ENCODE measurements around the gene SLC23A3.

GRCh38 chr2:218270628-218271038 lies 314 bp downstream of the PNKD start:
- RRBS = 0% methylated on average over 1 of the region's 13 CpGs

GRCh38 chr2:218317809-218318300 lies 25.6 kb upstream of the TMBIM1 start:
- RRBS = no CpG with 5 or more reads among the region's 7 CpGs

GRCh38 chr2:218383852-218384584 lies 1.9 kb downstream of the SLC11A1 start:
- RRBS = no CpG with 5 or more reads among the region's 12 CpGs

- RRBS = 14% methylated on average over 2 of the region's 23 CpGs
These were observed 1.4 kb downstream of the CTDSP1 start for GRCh38 chr2:218400828-218401661.

- RRBS = 72% methylated on average over 3 of the region's 26 CpGs
These were observed 2.6 kb downstream of the CTDSP1 start for GRCh38 chr2:218401897-218403005.

GRCh38 chr2:218438331-218439053 lies 19.6 kb downstream of the VIL1 start:
- RRBS = no CpG with 5 or more reads among the region's 5 CpGs

- RRBS = 5% methylated on average over 3 of the region's 25 CpGs
These were observed 872 bp downstream of the ZNF142 start for GRCh38 chr2:218658426-218659075.

DNA sequence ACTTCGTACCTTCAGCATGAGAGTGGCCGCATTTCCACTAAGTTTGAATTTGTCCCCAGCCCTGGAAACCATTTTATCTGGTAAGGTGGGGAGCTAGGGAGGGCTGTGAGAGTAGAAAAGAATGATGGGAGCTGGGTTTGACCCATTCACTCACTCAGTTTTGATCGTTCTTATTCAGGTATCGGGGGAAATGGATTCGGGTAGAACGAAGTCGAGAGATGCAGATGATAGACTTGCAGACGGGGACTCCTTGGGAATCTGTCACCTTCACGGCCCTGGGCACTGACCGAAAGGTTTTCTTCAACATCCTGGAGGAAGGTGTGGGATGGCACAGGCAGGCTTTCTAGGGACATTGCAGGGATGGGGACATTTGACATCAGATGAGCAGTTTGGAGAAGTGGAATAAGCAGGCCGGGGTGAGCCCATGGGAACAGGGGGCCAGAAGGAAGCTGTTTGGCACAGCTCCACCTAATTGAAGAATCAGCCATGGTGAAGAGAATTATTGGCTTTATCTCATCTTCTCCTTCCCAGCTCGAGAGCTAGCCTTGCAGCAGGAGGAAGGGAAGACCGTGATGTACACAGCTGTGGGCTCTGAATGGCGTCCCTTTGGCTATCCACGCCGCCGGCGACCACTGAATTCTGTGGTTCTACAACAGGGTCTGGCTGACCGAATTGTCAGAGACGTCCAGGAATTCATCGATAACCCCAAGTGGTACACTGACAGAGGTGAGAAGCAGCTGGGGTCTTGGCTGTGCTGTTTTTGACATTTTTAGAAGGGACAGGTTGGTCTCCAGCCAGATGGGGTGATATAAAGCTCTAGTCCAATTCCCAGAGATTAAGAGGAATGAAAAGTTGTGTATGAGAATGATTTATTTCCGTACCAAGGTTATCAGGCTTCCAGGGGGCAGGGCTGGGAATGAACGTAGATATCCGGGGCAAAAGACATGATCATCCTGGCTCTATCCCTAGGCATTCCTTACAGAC lies 2.0 kb downstream of the BCS1L start:
- RRBS = no CpG with 5 or more reads among the region's 24 CpGs

- RRBS = no CpG with 5 or more reads among the region's 4 CpGs
These were observed 7.2 kb downstream of the STK36 start for GRCh38 chr2:218679048-218679476.

GRCh38 chr2:218782232-218782934 lies 436 bp downstream of the CYP27A1 start:
- RRBS = 2% methylated on average over 6 of the region's 29 CpGs

- RRBS = 35% methylated on average over 5 of the region's 13 CpGs
These were observed 13.8 kb downstream of the WNT10A start for GRCh38 chr2:218894345-218894939.

GRCh38 chr2:218894940-218895290 lies 14.3 kb downstream of the WNT10A start:
- RRBS = no CpG with 5 or more reads among the region's 2 CpGs

DNA sequence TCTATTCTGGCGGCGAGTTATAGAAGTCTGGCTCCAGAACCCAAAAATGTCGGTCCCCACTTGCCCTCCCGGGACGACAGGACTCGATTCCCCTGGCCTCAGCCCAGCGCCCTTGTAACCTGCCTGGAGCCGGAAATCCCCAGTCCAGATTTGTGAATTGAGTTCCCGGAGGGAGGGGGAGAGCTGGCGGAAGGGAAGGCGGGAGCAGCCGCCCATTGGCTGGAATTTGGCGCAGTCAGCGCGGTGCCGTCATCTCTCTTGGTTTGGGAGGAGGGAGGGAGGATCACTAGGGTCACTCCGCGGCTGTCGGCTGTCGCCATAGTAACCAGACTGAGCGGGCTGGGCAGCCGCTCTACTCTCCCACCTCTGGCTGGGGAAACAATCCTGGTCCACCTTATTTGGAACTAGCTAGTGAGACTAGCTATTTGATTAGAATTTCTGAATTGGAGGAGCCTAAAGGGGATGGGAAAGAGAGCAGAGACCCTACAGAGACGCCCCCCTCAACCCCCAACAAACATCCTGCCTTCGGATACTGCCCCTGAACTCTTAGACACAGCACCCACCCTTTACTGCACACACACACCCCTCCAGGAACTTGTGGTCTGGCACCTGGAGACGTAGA lies 3.8 kb downstream of the CDK5R2 start:
- RRBS = 2% methylated on average over 6 of the region's 25 CpGs

GRCh38 chr2:218996918-218997275 lies 3.7 kb upstream of the CRYBA2 start:
- RRBS = no CpG with 5 or more reads among the region's 5 CpGs

DNA sequence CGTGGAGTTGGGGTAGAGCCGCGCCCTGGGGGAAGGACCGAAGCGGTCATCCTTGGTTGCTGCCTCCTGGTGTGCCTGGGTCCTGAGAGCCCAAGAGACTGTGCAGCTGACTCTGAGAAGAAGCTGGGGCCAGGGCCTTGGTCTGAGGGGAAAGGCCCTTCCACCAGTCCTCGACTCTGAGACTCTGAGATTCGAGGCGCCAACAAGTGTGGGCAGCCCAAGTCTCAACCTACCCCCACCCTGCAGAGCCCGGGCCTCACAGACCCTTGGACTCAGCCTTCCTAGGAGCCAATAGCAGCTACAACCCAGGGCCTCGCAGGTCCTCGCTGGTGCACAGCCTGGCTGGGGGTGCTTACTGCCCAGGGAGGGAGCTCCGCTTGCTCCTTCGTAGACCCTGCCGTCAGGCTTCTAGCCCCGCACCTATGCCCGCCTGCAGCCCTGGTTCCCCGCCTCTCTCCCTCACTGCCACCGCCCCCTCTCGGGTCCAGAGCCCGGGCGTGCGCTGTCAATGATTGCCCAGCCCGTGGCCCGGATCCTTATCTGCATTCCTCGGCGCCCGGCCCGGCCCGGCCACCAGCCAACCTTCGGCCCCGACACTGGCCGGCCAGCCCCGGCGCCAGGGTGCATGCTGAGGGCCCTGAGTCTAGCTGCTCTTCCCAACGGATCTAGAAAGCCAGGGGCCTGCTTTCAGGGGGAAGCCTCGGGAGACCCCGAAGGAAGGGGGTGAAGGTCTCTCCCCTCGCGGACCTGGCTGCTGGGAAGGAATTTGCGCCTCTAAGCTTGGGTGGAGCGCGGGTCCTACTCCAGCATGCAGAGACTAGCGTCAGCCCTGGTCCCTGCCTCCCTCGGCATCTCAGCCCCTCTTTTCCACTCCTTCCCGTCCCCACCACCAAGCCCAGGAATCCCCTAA lies 1.9 kb downstream of the IHH start:
- RRBS = 0% methylated on average over 4 of the region's 45 CpGs

DNA sequence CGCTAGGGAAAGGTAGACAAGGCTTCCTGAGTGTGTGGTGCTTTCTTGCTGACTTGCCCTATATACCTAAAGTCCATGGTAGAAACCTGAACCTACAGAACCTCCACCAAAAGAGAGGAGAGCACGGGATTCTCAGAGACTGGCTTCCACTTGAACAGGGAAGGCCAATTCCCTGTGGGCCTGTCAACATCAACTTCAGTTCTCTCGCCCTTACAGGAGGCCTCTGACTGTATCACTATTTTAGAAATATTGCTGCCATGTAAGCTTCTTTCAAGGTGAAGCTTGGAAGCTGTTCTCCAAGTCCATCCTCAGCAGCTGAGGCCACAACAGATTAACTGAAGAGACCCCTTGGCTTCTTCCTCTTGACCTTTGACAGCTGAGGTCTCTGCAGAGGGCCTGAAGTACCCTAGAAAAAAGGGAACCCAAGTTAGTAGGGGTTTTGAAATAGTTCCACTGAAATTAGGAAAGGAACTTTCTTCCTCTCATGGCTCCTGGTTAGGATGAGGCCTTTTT lies 15.4 kb upstream of the IHH start:
- RRBS = no CpG with 5 or more reads among the region's 3 CpGs

DNA sequence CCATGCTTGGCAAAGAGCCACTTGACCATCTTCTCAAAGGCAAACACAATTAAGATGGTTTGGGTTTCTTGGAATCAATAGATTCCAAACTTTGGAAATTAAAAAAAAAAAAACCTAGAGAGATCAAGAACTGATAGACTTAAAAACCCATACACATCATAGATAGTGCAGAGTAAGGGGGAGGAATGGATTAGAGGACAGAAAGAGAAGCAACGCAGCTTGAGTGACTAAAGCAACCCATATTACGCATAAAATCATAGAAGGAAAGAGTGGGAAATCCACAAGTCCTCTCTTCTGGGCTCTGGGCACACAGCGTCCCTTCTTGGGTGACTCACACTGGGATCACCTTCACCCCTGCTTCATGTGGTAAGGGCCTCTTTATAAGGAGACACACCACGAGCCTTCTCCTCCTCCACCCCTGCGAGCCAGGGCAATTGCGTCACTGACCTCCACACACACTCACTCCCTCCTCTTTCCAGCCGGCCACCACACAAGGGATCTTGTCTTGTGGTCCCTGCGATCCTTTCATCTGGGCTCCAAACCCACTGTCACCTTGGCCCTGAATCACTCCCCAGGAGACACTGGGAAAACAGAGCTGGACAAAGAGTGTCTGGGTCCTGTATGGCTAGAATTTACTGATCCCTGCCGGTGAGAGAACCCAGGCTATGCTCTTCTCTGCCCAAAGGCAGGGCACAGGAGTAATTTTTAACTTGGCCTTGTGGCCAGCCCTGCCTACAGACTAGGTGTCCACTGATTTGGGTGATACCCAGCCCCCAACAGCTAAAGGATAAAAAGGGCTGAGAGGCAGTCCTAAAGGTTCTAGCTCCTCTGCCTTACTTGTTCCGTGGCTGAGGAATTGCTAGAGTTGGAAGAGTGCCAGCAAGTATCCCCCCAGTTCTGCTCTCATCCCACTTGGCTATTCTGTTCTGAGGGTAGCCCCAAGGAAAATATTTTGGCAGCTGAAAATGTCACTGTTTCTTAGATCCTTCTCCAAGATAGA lies 35.3 kb downstream of the NHEJ1 start:
- RRBS = no CpG with 5 or more reads among the region's 10 CpGs

DNA sequence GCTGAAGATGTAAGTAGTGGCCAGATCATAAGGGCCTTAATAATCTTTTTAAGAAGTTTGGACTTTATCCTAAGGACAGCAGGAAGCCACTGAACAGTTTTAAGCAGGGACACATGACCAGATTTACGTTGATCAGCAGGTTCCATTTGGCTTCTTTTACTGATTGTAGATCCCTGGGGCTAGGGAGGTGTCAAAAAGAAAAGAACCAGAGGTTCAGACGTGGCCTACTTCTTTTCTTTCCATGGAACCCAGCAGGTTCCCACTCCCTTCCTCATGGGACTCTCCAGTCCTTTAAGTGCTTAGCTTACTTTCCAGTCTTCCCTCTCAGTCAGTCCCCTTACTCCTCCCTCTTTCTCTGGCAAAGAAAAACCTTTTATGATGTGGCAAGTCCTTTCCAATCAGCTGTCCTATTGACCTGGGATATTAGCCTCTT lies 33.6 kb downstream of the NHEJ1 start:
- RRBS = no CpG with 5 or more reads among the region's 2 CpGs

DNA sequence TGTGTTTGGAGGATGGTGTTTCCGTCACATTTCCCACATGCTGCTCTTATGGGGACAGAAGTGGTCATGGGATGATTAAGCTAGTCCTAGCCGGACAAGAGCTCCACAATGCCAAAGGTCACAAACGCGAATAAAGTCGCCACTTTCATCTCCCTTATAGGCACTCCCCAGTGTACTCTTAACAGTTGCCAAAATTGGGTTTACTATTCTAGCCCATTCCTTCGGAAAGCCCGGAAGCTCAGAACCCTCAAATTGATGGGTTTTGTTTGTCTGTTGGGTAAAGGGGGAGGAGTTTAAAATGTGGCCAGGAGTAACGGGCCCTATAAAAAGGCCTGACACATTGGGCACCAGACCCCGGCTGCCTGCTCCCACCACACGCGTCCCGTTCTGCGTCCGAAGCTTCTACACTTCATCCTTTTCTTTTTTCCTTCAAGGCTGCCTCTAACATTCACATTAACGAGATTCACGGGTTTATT lies 924 bp downstream of the NHEJ1 start:
- RRBS = no CpG with 5 or more reads among the region's 16 CpGs

DNA sequence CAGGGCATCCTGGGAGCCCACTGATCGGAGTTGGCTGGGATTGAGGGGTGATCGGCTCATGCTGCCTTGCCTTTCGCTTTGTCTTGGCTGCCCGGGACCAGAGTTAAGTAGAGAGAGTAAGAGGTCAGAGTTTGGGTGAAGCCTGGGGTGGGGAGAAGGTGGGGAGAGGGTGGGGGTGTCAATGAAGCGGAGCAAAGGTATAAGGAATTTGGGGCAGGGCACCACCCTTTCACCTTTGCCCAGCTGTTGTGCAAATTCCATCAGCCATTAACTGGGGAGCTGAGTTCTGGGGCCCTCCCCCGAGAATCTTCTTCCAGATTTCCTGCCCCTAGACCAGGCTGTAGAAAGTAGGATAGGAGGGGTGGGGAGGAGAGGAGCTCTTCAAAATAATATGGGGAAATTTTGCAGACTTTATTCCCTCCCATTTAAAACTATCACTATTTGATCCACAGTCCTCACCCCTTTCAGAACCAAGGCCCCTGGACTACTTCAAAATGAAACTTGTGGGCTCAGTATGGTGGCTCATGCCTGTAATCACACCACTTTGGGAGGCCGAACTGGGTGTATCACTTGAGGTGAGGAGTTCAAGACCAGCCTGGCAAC lies at the start of gene SLC23A3:
TSS of gene SLC23A3 (minus strand) at position 105 of the 603 bp plus-strand sequence.
- RRBS = no CpG with 5 or more reads among the region's 7 CpGs

Data from skeletal muscle cell (primary cell).